Gastroesophageal sphincter (tissue), 4 donors: ENCODE results near the gene PLIN3.

GRCh38 chr19:4453234-4454364, 4.0 kb downstream of the UBXN6 start:
- PRO-cap, result no peak
- RAMPAGE, long total RNA, 4 experiments, result start-site peak on the minus strand in 1 of 4 experiments, at chr19:4453479-4454065 at its widest, 9 reads per replicate

GRCh38 chr19:4472434-4472557, 199 bp downstream of the HDGFL2 start:
- PRO-cap, result no peak
- RAMPAGE, long total RNA, 4 experiments, result no peak in any of the 4 experiments

DNA sequence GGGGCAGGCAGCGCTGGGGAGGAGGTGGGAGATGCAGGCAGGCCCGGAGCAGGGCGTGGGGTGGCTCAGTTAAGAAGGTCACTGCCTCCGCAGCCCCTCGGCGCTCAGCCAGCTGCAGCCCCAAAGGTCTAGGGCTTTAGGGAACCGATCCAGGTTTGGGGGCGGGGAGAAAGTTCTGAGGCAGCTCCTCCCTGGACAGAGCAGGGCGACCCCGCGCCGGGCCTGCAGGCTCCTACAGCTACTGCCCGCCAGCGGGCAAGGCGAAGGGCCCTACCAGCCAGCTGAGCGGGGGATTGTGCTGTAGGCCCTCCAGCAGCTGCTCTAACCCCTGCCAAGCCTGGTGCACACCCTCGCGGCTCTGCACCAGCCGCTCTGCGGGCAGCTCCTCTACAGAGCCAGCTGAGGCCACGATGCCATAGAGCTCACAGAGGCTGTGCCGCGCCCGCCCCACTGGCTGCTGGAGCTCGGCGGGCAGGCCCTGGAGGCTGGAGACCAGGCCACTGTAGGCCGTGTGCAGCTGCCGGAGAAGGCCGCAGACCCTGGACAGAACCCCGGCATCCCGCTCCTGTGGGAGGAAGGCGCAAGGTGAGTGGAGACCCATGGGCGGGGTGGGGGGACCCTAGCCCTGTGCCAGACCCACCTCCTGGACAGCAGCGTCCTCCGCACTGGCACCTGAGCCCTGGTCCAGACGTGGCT, 13.9 kb downstream of the PLIN4 start:
- PRO-cap, result no peak
- RAMPAGE, long total RNA, 4 experiments, result no peak in any of the 4 experiments

GRCh38 chr19:4521458-4522150, 3.3 kb upstream of the PLIN4 start:
- PRO-cap, result no peak
- RAMPAGE, long total RNA, 4 experiments, result no peak in any of the 4 experiments

DNA sequence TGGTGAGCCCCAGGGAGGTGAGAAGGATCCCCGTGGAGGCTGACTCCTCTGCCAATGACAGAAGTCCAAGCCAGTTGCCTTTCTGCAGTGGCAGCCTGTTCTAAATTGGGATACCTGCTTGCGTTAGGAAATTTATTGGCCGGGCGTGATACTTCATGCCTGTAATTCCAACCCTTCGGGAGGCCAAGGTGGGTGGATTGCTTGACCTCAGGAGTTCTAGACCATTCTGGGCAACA, 1.4 kb upstream of the MYDGF start:
- PRO-cap, result no peak
- RAMPAGE, long total RNA, 4 experiments, result no peak in any of the 4 experiments

DNA sequence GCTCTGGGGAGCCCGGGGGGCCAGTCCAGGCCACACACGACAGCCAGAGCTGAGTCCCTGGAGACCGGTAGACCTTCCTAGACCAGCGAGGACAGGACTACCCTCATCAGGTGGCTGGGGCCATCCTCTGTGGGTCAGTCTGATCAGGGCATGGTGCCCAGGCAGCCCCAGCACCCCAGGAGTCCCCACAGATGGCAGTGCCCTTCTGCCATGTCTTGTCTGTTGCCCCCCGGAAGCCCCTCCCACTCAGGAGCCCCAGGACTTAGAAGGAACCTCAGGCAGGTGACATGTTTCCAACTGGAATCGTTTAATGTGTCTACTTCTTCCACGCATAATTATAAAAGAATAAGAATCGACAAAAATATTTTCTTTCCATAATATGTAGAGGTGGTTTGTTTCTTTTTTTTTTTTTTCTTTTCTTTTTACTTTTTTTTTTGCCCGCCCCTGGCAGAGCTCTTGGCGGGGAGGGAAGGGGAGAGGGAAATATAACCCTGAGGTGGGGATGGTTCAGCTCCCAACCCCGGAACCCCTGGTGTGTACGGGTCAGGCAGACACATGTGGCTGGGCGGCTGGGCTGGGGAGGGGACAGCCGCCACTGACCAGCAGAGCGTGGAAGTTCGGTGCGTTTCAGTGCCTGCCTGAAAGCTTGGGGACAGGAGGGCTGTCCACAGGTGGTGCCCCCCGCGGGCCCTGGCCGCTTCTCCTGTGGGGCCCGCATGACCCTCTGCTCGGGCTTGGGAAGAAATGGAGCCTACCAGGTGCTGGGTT, 5.0 kb upstream of the MYDGF start:
- PRO-cap, result no peak
- RAMPAGE, long total RNA, 4 experiments, result no peak in any of the 4 experiments

DNA sequence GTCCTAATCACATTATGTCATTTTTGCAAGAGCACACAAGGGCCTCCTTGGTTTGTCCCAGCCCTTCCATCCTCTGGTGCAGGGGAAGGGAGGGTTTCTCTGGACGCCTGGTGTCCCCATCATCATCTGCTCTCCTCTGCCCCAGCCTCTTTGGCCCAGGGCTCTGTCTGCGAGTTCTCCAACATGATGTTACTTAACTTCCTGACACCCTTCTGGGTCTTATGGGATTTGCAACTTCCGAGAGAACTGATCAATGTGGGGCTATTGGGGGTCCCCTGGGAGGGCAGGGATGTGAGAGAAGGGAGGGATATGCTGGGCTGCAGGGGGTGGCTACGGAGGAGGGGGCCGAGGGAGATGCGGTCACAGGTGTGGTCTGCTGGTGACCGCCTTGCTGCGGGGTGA, 24.4 kb downstream of the DPP9 start:
- PRO-cap, result no peak
- RAMPAGE, long total RNA, 4 experiments, result no peak in any of the 4 experiments

DNA sequence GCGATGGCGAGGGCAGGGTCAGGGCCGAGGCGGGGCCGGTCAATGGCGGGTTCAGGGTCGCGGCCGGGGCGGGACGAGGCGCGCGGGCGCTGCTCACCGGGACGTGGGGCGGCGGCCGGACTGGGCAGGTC, 200 bp downstream of the DPP9 start:
- PRO-cap, result no peak
- RAMPAGE, long total RNA, 4 experiments, result no peak in any of the 4 experiments

GRCh38 chr19:4724426-4725080, 911 bp upstream of the DPP9 start:
- PRO-cap, result no peak
- RAMPAGE, long total RNA, 4 experiments, result no peak in any of the 4 experiments

- PRO-cap, result bidirectional peak, plus-strand start at chr19:4867817, minus-strand start at chr19:4867667
- RAMPAGE, long total RNA, 4 experiments, result start-site peak on the minus strand in 2 of 4 experiments, at chr19:4867634-4867667 at its widest, 103 to 131 reads per replicate
Measured at GRCh38 chr19:4867563-4868471, at the start of gene PLIN3. PLIN3 (minus strand) TSS chr19:4867667.

DNA sequence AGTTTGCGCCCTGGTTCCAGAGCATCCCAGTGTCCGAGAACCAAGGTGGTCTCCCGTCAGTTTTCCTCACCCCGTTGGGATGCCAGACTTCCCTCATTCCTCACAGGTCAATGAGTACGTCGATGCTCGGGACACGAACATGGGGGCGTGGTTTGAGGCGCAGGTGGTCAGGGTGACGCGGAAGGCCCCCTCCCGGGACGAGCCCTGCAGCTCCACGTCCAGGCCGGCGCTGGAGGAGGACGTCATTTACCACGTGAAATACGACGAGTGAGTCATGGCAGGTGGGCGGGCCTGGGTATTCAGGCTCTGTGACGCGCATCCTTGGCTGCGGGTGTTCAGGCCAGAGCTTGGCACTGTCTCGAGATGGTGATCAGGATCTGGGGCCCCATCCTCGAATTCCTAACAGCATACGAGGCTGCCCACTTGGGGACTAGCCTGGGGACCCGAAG, 21.3 kb downstream of the UHRF1 start:
- PRO-cap, result no peak
- RAMPAGE, long total RNA, 4 experiments, result no peak in any of the 4 experiments

DNA sequence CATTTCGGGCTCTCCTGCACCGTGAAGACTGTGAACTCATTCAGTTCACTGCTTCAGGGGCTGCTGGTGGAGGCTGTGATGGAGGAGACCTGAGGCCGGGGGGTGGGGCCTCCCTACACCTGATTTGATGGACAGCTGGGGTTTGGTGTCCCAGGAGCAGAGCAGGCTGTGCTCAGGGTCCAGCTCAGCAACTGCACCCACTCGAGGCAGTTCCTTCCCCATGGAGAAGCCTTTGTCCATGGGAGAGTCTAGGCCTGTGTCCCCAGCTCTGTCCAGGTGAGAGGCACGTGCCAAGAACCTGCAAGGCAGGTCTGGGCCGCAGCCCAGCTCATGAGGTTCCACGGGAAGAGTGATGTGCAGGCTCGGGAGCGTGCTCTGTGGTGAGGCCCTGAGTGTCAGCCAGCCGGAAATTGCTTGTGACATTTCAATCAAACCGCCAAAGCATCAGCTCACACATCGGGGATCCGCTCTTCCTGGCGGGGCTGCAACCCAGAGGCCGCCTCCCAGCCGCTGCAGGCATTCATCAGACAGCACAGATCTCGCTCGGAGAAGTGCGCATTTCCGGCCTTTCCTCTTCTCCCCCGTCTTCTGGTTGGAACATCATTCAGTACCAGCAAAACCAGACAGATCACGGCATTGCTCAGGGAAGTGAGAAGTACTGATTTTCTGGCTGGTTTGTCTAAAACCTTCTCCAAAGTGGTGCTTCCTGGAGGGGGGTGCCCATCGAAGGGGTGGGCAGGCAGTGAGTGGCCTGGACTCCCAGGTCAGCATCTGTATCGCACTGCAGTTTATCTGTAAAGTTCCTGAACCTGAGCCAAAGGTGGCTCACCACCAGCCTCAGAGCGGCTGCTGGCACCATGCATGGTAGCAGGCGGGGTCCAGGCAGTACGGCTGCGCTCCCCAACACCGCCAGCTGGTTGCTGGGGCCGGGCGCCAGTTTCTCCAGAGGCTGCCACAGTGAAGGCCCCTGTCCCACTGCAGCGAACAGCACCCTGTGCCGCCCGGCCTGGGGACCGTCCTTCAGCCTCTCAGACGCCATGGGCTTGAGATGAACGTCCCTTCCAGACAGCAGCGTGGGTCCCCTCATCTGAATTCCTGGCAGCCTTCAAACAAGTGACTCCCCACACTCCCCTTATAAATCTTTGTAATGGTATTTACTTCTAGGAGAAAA, 109.4 kb downstream of the KDM4B start:
- PRO-cap, result no peak
- RAMPAGE, long total RNA, 4 experiments, result no peak in any of the 4 experiments

DNA sequence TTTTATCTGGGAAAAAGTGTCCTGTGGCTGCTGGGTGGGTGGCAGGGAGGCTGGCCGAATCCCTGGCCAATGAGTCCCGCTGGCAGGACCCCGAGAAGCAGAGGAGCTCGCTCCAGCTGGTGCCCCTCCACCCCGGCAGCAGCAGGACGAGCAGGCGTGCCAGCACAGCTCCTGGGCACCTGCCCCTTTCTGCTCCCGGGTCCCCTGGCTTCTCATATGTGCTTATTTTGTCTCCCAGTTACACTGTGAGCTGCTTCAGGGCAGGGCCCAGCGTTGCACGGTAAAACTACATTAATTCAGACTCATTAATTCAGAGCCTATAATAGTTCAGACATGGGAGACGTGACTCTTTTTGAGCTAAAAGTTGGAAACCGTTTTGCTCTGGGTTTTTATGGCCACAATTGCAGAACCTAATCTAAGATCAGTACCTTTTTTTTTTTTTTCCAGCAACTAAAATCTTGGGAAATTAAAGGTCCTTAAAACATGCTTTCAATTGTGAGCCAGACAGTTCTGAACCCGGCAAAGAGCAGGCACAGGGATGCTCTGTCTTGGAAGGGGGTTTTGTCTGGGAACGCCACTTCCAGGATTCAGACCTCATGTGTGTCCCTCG, 135.2 kb downstream of the KDM4B start:
- PRO-cap, result no peak
- RAMPAGE, long total RNA, 4 experiments, result no peak in any of the 4 experiments

DNA sequence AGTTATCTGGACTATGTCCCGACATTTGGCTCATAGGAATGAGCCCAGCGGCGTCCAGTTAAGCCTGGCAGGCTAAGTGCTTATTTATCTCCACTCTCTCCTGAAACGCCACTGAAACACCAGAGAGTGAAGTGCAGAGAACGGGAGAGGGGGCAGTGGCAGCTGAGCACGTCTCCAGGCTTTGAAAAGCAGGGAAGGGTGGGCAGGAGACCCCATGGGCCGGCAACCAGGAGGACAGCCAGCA, 145.9 kb downstream of the KDM4B start:
- PRO-cap, result no peak
- RAMPAGE, long total RNA, 4 experiments, result no peak in any of the 4 experiments

DNA sequence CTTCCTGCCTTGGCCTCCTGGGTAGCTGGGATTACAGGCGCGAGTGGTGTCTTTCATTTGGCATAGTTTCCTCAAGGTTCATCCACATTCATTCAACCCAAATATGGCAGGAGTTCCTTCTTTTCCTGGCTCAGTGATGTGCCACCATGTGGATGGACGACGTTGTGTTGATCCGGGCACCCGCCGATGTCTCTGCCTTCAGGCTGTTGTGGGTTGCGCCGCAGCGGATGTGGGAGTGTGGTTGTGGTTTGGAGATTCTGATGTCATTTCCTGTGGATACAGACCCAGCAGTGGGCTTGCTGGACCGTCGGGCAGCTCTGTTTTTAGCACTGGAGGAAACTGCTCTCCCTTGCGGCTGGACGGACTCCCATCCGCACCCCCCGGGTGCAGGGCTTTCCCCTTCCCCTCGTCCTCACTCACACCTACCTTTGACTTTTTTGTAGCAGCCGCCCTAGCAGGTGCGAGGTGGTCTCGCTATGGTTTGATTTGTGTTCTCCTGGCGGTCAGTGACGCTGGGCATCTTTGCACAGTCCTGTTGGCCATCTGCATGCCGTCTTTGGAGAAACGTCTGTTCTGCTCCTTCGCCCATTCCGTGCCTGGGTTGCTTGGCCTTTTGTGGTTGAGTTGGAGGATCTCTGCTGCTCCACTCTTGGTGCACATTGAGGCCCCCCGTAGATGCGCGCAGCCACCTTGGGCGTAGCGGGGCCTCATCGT, 170.4 kb downstream of the KDM4B start:
- PRO-cap, result no peak
- RAMPAGE, long total RNA, 4 experiments, result no peak in any of the 4 experiments

DNA sequence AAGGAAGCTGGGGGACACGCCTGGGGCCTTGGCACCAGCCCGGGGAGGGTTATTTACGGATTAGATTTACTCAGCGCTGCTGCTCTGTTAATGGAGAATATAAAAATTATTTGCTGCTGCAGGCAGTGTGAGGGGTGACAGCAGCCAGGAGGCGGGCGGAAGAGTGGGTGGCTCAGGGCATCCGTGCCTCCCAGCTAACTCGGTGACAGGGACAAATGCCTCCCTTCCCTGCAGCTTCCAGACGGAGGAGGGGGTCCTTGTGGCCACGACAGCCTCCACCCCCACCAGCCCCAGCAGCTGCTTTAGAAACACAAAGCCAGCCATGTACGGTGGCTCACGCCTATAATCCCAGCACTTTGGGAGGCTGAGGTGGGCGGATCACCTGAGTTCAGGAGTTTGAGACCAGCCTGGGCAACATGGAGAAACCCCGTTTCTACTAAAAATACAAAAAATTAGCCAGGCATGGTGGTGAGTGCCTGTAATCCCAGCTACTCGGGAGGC, 184.0 kb downstream of the PTPRS start:
- PRO-cap, result no peak
- RAMPAGE, long total RNA, 4 experiments, result no peak in any of the 4 experiments

DNA sequence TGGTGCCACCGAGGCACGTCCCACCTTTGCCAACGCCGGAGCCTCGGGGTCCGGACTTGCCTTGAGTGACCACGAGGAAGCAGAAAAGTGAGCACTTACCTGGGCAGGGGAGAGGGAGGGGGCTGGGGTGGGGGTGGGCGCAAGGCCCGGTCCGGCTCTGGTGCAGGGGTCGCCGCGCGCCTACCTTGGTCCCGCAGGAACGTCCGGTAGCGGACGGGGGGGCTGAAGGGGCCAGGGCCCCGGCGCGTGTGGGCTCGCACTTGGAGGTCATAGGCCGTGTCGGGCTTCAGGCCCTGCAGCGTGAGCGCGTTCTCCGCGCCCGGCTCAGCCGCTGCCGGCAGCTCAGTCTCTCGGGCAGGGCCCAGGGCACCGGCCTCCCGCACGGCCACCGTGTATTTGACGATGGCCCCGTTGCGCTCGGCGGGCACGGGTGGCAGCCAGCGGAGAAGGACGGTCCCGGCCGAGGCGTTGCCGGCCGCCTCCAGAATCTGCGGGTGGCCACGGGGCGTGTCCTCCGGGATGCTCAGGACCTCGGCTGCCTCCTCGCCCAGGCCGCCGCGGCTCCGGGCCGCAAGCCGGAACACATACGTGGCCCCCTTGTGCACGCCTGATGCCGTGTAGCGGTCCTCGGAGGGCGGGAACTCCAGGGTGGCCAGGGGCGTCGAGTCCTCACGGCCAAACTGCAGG, 118.0 kb downstream of the PTPRS start:
- PRO-cap, result no peak
- RAMPAGE, long total RNA, 4 experiments, result start-site peak on the minus strand in 1 of 4 experiments, centred at positions 295 to 487 of the sequence, 30 to 111 reads per replicate

GRCh38 chr19:5273232-5273646, 67.4 kb downstream of the PTPRS start:
- PRO-cap, result no peak
- RAMPAGE, long total RNA, 4 experiments, result no peak in any of the 4 experiments

DNA sequence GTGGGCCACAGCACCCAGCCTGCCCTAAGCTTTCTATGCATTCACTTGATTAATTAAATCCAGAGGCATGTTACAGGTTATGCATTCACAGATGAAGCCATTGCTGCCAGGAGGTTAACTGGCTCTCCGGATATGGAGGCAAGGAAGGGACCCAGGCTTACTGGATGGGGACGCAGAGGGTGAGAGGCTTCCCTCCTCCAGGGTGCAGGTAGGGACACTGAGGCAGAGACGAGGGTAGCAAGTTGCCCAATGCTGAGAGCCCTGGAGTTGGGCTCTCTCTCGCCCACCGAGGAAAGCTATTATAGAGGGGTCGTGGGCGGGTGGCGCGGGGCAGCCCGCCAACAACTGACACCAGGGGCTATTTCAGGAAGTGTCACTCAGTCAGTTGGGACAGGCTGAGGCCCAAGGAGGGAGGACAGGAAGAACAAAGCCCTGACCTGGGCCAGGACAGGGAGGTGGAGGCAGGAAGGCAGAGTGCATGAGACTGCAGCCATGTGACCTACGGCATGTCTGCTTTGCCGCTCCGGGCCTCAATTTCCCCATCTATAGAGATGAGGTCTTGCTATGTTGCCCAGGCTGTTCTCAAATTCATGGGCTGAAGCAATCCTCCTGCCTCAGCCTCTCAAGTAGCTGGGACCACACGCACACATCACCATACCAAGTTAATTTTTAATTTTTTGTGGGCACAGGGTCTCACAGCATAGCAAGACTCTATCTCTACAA, 82.7 kb downstream of the ZNRF4 start:
- PRO-cap, result no peak
- RAMPAGE, long total RNA, 4 experiments, result no peak in any of the 4 experiments

- PRO-cap, result no peak
- RAMPAGE, long total RNA, 4 experiments, result no peak in any of the 4 experiments
Measured at GRCh38 chr19:5687552-5688245, 2.4 kb upstream of the RPL36 start.